ENCODE measurements around a stretch of chr10.

- RRBS, result no CpG with 5 or more reads among the region's 5 CpGs
Observed at GRCh38 chr10:34760346-34760963, 54.6 kb downstream of the PARD3 start.

DNA sequence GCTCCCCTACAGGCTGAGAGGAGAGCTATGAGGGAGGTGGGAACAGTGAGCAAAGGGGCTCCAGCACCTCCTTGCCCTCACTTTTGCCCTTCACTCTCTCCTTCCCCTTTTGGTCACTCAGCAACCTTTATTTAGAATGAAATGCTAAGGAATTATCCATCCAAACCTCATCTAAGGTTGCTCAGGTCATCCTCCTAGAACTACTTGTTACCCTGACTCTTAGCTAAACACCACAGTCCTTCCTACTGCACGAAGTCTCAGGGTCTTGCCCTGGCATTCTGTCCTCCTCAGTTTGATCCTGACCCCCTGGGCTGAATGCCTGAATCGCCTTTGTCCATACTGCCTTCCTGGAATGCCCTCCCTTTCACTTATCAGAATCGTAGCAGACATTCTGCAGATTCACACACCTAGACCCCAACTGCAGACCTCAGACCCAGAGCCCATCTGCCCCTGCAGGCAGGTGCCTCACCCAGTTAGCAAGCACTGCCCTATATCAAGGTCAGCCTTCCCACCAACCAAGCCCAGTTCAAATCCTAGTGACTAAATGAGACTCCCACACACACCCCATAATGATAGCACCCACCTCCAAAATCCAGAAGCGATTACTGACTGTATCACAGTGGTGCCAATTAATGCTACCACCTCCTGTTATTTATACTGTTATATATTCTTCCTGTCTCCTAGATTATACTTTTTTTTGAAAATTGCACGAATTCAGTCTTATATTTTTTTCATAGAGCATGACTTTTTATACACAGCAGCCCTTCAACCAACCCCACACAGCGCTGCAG is 3.9 kb downstream of the PARD3 start:
- RRBS, result no CpG with 5 or more reads among the region's 6 CpGs

DNA sequence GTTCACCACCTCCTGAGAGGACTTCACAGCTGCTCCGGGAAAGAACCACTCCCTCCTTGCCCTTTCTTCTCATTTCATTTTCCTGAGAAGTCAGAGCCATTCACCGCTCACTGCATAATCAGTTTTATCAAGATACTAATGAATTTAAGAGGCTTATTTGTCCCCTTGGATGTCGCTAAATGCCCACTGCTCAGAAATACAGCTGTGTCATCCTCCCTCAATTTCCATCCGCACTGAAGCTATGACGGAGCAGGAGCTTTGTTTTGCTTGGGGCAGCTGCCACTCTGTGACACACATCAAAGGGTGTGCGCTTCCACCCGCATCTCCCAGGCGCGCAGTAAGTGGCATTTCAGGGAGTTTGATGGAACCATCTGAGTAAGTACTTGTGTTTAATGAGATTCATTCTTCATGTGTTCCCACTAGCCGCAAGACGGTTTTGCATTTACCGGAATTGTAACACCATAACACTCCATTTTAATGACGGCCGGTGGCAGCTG is 103.7 kb upstream of the PARD3 start:
- RRBS, result 43% methylated on average over 1 of the region's 14 CpGs

- RRBS, result no CpG with 5 or more reads among the region's 7 CpGs
Observed at GRCh38 chr10:35150557-35150969, 23.9 kb downstream of the CREM start.

DNA sequence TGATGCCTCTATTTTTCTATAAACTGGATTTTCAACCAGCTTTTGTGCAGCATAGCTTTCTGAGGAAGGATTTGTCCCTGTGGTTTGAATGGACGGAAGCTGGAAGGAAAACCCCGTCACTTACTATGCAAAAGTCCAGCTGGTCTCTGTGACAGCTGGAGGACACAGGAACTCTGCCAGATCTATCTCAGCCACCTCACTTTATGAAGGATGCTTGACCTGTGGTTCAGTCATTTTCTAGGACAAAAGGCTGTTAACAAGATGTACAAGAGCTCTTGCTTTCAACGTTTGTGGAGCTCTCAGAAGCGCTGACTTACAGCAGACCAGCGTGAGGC is 90.8 kb downstream of the CREM start:
- RRBS, result no CpG with 5 or more reads among the region's 5 CpGs

DNA sequence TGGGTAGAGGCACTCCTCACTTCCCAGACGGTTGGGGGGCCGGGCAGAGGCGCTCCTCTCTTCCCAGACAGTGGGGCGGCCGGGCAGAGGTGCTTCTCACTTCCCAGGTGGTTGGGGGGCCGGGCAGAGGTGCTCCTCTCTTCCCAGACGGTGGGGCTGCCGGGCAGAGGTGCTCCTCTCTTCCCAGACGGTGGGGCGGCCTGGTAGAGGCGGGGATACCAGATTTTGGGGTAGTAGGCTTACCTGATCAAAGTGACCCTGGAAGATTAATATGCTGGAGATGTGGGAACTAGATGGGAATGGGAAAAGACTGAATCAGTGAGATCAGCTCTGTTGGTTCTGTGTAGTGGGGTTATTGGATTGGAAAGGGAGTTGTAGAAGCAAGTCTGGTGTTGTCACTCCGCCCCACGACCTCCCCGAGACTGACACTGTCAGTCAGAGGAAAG is 27.0 kb downstream of the CCNY start:
- RRBS, result no CpG with 5 or more reads among the region's 14 CpGs

DNA sequence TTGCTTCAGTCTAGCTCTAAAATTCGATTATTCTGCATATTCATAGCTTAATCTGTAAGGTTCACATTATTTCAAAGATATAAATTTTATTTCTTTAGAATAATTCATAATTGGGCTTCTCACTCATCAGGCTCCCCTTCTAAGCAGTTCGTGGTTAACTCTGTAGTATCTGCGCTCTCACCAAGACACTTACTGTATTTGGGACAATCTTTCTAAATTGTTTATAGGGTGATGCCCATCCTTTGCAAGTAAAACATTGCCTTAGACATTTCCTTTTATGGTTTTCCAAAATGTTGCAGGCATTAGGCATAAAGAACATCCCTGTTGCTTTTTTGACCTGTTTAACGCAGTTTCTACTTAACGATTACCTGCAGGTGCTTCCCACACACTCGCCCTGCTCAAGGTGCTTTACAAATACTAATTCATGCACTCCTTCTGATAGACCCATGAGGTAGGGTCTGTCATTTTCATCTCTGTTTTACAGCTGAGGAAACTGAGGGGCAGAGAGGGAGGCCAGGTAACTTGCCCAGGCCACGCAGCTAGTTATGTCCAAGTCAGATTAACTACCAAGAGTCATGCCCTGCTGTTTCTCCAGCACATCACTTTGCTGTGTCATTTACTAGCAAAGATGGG is 91.9 kb upstream of the GJD4 start:
- RRBS, result no CpG with 5 or more reads among the region's 7 CpGs

DNA sequence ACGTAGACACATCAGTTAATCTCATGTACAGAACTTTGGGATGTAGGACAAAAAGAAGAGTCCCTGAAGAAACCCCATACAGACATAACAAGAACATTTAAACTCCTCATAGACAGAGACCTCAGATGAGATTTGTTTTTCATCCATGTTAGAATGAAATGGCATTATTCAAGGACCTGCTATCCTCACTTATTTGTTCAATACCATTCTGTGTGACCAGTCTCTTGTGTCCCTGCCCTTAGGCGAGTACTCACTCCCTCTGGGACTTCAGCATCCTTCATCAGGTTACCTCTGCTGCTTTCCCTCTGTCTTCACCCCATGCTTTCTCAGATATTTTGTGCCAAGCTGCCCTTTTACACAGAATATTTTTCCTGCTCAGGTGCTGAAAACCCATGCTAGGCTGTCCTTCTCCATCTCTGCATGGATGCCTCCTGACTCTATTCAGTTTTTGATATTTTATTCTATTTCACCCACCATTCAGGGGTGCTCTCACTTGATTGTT is 119.0 kb downstream of the ANKRD30A start:
- RRBS, result no CpG with 5 or more reads among the region's 2 CpGs

GRCh38 chr10:37975293-37975978 is 1.0 kb downstream of the ZNF25 start:
- RRBS, result no CpG with 5 or more reads among the region's 7 CpGs

- RRBS, result 81% methylated on average over 8 of the region's 14 CpGs
Observed at GRCh38 chr10:42475019-42475436, 163.3 kb downstream of the ZNF33B start.

DNA sequence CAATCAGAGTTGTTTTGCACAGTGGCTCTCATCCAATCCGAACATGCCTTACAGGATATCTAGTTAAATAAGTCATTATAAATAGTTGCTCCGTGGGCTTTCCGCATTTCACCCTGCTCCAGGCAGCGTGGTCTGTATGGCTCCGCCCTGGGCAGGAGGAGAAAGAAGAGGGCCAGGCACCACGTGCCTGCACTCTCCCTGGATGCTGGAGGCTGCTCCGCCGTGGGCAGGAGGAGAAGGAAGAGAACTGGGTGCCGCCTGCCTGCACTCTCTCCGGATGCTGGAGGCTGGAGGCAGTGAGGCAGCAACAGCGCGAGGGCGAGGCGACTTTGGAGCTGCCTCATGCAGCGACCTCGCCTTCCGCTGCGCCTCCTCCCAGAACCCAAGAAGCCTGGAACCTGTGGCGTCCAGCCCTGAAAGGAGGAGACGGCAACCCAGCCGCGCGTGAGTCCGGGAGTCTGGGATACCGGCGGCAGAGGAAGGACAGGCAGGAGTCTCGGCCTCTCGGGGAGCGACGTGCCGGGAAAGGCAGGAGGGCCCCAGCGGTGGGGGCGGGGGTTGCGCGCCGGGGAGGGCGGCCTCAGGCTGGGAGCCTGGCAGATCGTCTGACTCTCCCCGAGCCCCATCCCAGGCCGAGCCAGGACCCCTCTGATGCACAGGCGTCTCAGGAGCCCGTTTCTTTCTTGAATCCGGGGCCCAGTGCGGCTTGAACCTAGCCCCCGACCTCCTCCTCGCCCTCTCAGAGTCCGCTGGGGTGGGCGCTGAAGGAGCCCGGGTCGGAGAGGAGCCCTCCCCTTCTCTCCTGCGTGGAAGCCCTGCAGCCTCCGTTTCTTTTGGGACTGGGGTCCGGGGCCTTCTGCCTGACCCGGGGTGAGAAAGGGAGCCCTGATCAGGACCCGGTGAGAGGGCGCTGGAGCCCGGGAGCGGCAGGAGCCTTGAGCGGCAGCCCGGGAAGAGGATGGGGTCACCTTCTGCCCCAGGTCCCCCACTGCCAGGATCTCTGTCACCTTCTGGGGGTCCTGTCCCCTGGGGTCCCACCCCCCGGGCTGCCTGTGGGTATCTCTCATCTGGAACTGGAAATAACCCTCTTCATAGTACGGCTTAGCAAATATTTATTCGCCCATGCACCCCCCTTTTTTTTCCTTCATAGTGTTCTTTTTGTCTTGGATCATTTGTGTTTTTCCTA is 162.5 kb downstream of the ZNF33B start:
- RRBS, result 4% methylated on average over 23 of the region's 63 CpGs

DNA sequence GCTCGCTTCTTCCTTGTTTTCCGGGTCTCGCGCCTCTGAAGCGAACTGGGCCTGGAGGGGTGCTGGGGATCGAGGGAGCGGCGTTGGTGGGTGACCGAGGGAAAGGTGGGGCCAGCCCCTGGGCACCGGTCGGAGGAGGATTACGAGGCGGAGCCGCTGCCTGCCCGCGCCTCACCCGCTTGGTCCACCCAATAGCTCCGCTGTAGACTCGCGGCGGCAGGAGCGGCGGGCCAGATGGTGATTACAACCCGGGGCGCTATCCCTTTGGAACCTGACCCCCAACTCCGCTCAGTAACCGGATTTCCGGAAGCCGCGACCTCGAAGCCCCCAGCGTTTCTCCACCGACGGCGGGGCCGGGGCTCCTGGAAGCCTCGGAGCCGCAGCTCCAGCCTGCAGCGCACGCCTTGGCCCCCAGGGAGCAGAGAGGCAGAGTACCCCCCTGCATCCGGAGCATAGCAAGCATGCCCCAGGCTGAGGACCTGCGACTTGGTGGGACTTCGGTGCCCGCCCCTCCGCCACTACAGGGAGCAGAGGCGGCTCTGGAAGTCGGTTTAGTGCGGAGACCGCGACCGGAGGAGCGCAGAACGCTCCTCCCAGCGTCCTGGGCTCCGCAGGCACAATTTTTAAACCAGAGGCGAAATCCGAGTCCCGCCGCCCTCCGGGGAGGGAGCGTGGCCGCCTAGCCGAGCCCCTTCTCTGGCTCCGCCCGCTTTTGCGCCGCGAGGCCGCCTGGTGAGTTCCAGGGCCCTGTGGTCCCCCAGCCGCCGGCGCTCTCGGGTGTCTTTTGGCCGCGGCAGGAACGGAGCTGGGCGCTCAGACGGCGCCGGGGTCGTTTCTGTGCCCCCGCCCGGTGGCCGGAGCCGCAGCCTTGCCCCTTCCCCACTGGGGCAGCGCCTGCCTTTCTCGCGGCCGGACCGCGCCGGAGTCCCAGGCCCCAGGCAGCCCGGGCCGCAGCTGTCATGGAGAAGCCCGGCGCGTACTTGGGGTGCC is 28.3 kb upstream of the BMS1 start:
- RRBS, result 2% methylated on average over 41 of the region's 97 CpGs

DNA sequence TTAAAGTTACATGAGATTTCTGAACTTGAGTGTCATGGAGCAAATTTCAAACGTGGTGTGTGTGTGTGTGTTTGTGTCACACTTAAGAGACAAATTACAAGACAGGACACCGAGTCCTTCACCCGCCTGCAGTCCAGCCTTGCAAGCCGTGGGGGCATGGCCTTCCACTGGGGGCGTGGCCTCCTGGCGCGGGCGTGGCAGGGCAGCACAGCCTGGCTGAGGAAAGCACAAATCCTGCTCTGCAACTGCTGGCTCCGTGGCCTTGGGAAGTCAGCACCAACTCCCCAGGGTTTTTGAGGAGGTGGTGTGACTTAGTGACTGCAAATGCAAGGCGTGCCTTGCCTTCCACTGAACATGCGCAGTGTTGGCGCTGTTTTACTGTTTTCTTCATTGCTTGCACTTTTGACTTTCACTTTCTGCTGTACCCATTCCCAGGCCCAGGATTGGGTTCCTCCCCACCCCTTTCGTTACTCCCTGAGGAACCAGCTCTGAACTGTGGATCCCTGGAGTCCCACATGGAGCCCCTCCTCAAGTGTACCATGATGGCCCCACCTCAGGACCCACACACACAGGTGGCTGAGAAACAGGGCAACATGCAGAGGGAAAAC is 12.9 kb upstream of the BMS1 start:
- RRBS, result no CpG with 5 or more reads among the region's 13 CpGs

DNA sequence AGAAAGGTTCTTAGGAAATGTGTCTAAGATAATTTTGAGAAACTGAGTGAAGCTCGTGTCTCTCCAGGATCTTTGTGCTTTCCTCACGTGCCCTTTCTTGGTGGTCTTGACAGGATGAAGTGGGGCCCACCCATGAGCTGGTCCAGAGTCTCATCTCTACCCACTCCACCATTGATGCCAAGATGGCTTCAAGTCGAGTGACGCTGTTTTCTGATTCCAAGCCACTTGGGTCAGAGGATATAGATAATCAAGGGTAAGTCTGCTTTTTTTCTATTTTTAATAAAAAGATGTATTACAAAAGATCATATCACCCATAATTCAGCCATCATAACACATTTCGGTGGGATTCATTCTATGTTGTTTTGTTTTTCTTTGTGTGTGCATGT is 11.1 kb downstream of the BMS1 start:
- RRBS, result no CpG with 5 or more reads among the region's 5 CpGs

DNA sequence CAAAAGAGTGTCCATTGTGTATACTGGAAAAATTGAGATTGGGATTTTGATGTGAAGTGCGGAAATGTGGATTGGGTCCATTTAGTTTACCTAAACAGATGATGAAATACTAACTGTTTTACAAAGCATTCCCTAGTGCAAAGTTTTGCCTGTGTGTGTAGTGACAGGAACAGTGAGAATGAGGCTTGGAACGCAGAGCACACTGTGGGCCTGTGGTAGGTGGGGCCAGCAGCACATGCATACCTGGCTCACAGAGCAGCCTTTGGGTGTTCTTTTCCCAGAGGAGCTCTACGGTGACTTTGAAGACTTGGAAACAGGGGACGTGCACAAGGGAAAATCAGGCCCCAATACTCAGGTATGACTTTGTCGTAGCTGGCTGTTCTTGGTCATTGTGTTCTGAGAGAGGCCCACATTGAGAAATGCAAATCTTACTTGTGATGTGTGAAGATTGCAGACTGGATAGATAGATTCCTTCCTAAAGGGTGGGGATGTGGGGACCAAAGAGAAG is 33.8 kb downstream of the BMS1 start:
- RRBS, result no CpG with 5 or more reads among the region's 5 CpGs

GRCh38 chr10:43101120-43101563 is 24.3 kb downstream of the RET start:
- RRBS, result no CpG with 5 or more reads among the region's 6 CpGs

- RRBS, result no CpG with 5 or more reads among the region's 9 CpGs
Observed at GRCh38 chr10:43127537-43127823, 10.8 kb upstream of the CSGALNACT2 start.

DNA sequence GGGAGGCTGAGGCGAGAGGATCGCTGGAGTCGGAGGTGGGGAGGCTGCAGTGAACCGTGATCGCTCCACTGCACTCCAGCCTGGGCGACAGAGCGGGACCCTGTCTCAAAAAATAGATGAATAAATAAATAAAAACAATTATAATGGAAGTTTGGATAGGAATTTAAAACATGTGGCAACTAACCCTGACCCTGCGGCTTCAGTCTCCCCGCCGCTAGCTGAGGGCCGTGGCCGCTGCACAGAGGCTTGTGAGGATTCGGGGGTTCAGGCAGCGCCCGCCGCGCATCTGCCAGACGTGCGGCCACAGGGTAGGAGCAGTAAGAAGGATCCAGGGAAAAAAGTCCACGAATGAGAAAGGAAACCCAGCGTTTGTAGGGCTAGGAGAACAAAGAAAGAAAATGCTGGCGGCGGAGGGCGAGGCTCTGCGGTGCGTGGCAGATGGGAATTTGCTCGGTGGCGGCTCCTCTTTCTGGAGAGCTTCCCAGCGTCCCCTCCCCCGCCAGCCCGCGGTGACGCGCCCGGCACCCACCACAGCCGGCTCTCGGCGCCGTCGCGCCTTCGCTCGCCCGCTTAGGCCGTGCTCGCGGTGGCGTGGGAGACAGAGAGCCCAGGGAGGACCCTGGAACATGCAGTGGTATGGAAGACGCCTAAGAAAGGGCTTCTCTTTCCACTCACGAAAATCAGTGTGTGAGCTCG is 772 bp upstream of the CSGALNACT2 start:
- RRBS, result no CpG with 5 or more reads among the region's 51 CpGs

GRCh38 chr10:43340638-43341115 is 30.8 kb upstream of the FXYD4 start:
- RRBS, result no CpG with 5 or more reads among the region's 8 CpGs

GRCh38 chr10:43393393-43394491 is 15.2 kb downstream of the HNRNPF start:
- RRBS, result no CpG with 5 or more reads among the region's 11 CpGs

Data from foreskin fibroblast (primary cell).